Measurements from ENCODE around the genes FRZB and WDR75.

DNA sequence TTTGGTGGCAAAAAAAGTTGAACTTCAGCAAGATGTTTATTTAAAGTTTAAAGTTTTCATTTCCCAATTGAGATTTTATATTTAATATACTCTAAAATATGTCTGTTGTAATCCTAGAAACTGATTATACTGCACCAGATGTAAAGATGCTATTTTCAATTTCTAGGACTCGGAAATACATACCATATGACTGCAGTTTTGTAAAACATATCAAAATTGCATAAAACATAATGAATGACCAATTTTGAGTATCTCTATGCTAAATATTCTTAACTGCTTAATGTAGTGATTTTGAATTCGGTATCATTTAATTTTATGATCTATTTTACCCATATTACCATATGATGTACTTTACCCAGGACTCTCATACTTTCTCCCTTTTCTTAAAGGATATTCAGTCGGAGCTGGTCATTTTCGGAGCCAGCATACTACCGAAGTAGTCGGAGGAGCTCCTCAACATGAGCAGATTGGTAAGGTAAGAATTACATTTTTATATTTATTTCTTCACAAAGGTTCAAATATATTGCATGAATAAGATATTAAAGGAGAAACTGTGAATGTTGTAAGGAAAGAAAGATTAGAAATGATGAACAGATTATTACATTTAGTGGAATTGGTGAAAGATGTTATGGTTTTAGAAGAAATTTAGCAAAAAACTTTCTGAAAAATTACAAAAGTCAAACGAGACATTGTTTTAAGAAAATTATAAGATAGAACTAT lies 24.2 kb downstream of the ITGA4 start:
- CAGE, long polyA plus RNA, result no peak
- RRBS, result no CpG with 5 or more reads among the region's 7 CpGs

- CAGE, long polyA plus RNA, result no peak
- RRBS, result 3% methylated on average over 27 of the region's 105 CpGs
Measured at GRCh38 chr2:181683484-181684887, 3.7 kb upstream of the NEUROD1 start.

DNA sequence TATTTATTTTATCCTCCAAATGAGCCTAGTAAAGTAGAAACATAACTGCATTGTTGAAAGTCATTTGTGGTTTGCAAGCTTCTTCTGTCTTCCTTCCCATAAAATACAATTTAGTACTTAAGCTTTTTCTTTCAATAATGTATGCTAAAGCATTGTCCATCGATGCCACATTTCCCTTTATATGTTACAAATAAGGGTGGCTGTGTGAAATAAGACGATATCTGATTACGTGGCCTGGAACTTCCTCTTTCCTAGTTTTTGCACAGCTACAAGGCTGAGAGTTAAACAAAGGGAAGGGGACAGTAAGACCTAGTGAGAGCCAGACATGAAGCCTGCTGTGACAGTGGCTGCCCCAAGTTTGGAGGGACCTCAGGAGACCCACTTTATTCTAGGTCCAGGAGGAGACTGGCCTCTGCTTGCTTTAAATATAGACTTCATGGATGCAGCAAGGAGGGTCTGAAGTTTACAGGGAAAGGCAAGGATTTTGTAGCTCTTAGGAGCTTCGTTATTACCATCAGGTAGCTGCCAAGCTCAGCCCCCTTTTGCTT lies 85.8 kb upstream of the ITPRID2 start:
- CAGE, long polyA plus RNA, result no peak
- RRBS, result no CpG with 5 or more reads among the region's 4 CpGs

GRCh38 chr2:181914960-181916344 lies 23.9 kb downstream of the ITPRID2 start:
- CAGE, long polyA plus RNA, result no peak
- RRBS, result no CpG with 5 or more reads among the region's 12 CpGs

DNA sequence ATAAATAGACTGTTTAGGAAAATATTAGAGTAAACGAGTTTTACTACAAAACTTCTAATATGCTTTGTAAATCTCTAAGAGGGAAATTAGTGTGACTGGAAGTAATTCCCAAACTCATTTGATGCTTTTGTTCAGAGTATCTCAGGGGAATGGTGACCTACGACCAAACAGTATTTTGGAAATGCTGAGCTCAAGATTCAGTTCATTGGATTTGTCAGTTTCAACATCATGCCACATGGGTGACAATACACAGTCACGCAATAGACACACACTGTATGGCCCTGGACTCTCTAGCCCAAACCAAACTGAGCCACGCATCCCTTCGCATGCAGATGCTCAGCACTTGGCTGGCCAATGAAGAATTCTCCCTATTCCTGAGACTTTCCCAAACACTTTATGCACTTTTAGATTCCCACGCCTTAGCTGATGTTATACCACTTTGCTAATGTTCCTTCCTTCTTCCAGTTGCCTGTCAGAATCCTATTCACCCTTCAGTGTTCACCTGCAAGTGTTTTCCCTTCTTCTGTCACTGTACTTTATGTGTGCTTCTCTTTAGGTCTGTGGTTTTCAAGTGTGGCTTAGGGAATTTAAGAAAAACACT lies 10.0 kb downstream of the PDE1A start:
- CAGE, long polyA plus RNA, result no peak
- RRBS, result no CpG with 5 or more reads among the region's 6 CpGs

- CAGE, long polyA plus RNA, result no peak
- RRBS, result no CpG with 5 or more reads among the region's 2 CpGs
Measured at GRCh38 chr2:182522991-182523365, 96.1 kb upstream of the PDE1A start.

- CAGE, long polyA plus RNA, result no peak
- RRBS, result 0% methylated on average over 3 of the region's 29 CpGs
Measured at GRCh38 chr2:182866361-182866920, at the start of gene FRZB. FRZB (minus strand) TSS chr2:182866637.

- CAGE, long polyA plus RNA, result no peak
Measured at GRCh38 chr2:182911094-182911404, 44.6 kb upstream of the FRZB start.

- CAGE, long polyA plus RNA, result no peak
- RRBS, result no CpG with 5 or more reads among the region's 4 CpGs
Measured at GRCh38 chr2:183013217-183014001, 24.8 kb downstream of the NCKAP1 start.

DNA sequence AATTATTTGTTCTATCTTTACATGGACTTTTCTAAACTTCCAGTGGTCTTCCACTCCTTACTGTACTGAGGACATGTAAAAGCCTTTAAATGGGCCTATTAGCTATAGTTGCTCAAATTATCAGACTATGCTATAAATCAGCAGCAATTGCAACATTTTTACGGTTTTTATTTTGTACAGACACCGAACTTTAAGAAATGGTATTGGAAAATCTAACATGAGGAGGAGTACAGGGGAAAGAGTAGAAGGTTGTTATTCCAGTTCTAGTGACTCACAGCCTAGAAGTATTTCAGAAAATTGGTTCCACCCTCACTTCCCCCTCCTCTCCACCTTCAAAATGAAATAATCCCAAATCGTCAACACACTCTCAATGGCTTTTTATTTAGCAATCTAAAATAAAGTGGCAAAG lies 1.2 kb downstream of the NCKAP1 start:
- CAGE, long polyA plus RNA, result no peak
- RRBS, result no CpG with 5 or more reads among the region's 3 CpGs

- CAGE, long polyA plus RNA, result no peak
- RRBS, result no CpG with 5 or more reads among the region's 1 CpG
Measured at GRCh38 chr2:183081947-183082313, 3.4 kb downstream of the DUSP19 start.

- CAGE, long polyA plus RNA, result no peak
- RRBS, result no CpG with 5 or more reads among the region's 5 CpGs
Measured at GRCh38 chr2:183996996-183997445, 601.3 kb upstream of the ZNF804A start.

DNA sequence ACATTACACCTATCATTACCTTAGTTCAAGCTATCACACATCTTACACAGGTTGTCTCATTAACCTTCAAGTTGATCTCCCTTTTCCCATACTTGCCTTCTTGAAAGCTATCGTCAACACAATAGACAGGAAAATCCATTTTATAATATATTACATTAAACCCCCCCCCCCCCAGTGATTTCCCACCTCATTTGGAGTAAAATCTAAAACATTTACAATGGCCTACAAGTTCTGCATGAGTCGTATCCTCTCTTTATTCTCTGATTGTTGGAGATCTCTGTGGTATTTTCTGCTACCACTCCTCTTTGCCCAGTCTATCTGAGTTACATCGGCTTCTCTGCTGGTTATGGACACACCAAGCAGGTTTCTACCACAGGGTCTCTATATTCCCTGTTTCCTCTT lies 79.4 kb upstream of the ZC3H15 start:
- CAGE, long polyA plus RNA, result no peak
- RRBS, result no CpG with 5 or more reads among the region's 3 CpGs

- CAGE, long polyA plus RNA, result no peak
- RRBS, result no CpG with 5 or more reads among the region's 1 CpG
Measured at GRCh38 chr2:186677628-186678451, 16.0 kb upstream of the FAM171B start.

- CAGE, long polyA plus RNA, result no peak
- RRBS, result no CpG with 5 or more reads among the region's 4 CpGs
Measured at GRCh38 chr2:186951744-186952043, 102.7 kb upstream of the ZSWIM2 start.

GRCh38 chr2:187302788-187302987 lies 145.4 kb downstream of the CALCRL start:
- CAGE, long polyA plus RNA, result no peak

DNA sequence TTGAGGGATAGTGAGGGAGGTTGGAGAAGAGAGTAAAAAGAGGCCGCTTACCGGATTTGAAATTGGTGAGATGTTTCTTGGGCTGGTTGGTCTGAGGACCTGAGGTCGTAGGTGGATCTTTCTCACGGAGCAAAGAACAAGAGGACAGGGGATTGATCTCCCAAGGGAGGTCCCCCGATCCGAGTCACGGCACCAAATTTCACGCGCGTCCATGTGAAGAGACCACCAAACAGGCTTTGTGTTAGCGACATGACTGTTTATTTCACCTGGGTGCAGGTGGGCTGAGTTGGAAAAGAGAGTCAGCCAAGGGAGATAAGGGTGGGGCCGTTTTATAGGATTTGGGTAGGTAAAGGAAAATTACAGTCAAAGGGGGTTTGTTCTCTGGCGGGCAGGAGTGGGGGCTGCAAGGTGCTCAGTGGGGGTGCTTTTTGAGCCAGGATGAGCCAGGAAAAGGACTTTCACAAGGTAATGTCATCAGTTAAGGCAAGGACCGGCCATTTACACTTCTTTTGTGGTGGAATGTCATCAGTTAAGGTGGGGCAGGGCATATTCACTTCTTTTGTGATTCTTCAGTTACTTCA lies 11.4 kb upstream of the TFPI start:
- CAGE, long polyA plus RNA, result no peak
- RRBS, result no CpG with 5 or more reads among the region's 14 CpGs

- CAGE, long polyA plus RNA, result no peak
- RRBS, result no CpG with 5 or more reads among the region's 5 CpGs
Measured at GRCh38 chr2:188329206-188330016, 37.7 kb downstream of the GULP1 start.

- CAGE, long polyA plus RNA, result no peak
- RRBS, result no CpG with 5 or more reads among the region's 6 CpGs
Measured at GRCh38 chr2:188785617-188785946, 188.6 kb upstream of the COL3A1 start.

GRCh38 chr2:189440972-189442104 lies at the start of gene WDR75:
WDR75 (plus strand) TSS chr2:189441474.
- CAGE, long polyA plus RNA, result no peak
- RRBS, result no CpG with 5 or more reads among the region's 59 CpGs